Mesenchymal stem cell of adipose (primary cell): ENCODE measurements around a stretch of chr9.

GRCh38 chr9:69273113-69273597 lies 51.9 kb upstream of the ENTREP1 start:
- CAGE, long polyA plus RNA = no peak

DNA sequence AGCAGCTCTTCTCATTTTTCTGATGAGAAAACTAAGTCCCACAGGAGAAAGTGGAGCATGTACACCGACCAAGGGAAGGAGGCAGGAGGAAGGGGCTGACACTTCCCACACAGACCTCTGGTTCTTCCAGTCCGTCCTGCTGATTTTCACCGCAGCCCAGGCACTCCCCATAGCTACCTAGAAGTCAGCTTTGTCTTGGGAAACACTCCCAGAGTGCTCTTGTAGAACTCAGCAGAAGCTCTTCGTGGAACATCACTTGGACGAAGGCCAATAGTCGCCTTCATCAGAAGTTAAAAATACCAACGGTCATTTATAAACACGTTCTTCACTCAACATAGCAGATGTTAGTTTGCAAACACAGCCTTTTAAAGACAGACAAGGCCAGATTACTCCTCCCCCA lies 28.9 kb upstream of the ENTREP1 start:
- CAGE, long polyA plus RNA = no peak

GRCh38 chr9:69326305-69326729 lies 1.3 kb downstream of the ENTREP1 start:
- CAGE, long polyA plus RNA = no peak

- CAGE, long polyA plus RNA = no peak
Observed at GRCh38 chr9:69470633-69470871, 145.5 kb downstream of the ENTREP1 start.

GRCh38 chr9:69653164-69653580 lies 19.0 kb downstream of the APBA1 start:
- CAGE, long polyA plus RNA = no peak

- CAGE, long polyA plus RNA = no peak
Observed at GRCh38 chr9:69806078-69806762, 14.4 kb upstream of the CFAP95 start.

DNA sequence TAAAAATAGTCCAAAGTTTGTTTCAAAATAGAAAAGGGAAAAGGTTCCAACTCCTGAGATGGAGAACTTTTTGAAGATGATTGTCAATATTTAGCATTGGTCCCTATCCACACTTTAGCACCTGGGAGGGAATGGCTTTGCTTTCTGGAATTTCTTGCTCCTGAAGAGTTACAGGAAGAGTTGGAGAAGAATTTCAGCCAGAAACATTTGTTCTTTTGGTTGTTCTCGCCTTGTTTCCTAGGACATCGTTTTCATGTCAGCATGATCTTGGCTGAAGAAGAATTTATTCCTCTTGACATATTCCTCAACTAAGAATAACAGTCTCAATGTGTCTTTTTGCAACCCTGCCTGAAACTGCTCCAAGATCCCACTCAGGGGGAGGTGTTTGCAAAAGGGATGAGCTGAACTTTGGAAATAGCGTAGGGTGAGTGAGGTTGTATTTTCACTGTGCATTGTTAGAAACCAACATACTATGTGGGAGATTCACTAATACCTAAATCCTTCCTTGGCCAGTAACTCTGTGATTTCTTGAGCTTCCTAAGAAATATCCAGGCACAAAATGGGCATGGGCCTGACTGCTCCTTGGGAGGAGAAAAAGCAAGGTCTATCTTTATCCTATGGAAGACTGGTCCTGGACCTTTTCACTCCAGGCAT lies 26.1 kb downstream of the MAMDC2 start:
- CAGE, long polyA plus RNA = no peak

DNA sequence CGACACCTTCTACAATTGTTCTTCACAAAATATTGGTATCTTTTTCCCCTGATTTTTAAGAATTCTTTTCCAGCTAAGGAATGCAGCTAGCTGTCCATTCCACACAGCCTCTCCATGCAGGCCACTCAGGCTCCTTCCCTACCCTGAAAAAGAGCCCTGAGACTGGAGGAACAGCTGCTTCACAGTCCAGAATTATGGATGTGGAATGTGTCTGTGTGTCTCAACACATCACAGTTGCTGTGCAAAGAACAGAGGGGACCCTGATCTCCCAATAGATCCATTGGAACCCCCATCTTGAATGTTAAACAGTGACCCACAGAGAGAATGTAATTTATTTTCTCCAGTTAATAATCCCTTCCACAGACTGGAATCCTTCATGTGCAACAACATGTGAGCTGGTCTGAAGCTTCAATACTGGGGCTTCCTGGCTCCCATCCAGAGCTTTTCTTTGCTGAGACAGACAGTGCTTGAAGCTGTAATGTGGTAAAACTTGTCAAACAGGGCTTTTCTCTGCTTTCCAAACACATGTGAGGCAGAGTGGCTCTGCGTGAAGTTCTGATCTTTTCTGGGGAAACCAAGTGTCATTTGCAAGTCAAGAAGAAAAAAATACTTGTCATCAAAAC lies 53.3 kb upstream of the SMC5 start:
- CAGE, long polyA plus RNA = no peak

- CAGE, long polyA plus RNA = no peak
Observed at GRCh38 chr9:70406684-70407447, 7.6 kb downstream of the KLF9 start.

DNA sequence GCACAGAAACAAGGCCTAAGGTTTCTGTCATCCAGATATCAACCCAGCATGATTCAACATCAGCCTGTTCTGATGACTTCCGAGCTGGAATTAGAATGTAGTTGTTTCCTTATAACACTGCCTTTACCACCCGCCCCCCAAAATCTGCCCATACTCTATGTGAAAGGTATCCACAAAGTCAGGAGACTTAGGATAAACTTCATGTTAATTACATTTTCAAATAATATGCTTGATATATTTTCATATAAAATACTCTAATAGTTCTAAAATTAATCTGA lies 5.1 kb downstream of the KLF9 start:
- CAGE, long polyA plus RNA = no peak

DNA sequence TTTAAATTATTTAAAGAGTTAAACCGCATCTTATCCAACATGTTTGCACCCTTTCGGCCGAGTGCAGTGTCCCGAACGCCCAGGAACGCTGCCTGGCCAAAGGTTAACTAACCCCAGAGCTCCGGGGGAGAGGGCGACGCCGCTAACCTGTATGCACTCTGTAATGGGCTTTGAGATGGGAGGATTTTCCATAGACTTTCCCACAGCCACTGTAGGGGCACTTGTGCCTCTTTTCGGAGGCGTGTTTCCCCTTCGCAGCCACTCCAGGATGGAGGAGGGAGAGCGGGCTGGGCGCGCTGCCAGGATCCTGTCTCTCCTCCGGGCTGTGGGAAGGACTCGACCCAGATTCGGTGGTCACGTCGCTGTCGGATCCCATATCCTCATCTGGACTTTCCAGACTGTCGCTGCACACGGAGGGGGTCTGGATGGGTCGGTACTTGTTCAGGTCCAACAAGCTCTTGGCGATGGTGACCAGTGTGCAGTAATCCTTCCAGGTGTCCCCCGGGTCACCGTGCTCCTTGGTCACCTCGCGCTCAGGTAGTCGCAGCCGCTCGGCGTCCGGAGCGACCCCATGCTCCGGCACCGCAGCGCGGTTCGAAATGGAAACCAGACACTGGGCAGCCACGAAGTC lies 1.6 kb downstream of the KLF9 start:
- CAGE, long polyA plus RNA = no peak

- CAGE, long polyA plus RNA = no peak
Observed at GRCh38 chr9:70421480-70422246, 7.2 kb upstream of the KLF9 start.

DNA sequence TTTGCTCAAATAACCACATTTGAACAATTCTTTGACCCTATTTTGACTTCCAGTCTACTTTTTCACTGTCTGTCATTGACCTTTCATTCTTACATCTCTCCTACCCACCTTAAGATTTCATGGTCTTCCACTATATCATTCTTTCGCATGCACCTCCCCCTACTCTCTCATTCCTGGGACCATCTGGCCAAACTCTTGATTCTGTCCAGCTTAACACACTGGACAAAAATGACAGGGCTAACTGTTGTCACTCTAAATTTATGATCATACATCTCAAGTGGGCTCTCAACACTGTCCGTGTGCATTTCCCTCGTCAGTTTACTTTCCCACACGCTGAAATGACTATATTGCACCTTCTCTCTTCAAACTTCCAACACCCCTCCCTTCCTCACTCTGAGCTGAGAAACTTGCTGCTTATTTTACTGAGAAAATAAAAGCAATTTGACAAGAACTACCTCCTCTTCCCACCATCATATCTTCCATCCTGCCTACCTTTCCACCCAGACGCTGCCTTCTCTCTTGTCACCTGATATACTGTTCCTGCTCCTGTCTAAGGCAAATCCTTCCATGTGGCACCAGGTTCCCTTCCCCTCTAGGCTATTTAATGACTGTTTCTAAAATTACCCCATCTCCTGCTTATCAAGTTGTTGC lies 8.0 kb upstream of the KLF9 start:
- CAGE, long polyA plus RNA = no peak

- CAGE, long polyA plus RNA = no peak
Observed at GRCh38 chr9:70597455-70597907, 183.0 kb upstream of the KLF9 start.

DNA sequence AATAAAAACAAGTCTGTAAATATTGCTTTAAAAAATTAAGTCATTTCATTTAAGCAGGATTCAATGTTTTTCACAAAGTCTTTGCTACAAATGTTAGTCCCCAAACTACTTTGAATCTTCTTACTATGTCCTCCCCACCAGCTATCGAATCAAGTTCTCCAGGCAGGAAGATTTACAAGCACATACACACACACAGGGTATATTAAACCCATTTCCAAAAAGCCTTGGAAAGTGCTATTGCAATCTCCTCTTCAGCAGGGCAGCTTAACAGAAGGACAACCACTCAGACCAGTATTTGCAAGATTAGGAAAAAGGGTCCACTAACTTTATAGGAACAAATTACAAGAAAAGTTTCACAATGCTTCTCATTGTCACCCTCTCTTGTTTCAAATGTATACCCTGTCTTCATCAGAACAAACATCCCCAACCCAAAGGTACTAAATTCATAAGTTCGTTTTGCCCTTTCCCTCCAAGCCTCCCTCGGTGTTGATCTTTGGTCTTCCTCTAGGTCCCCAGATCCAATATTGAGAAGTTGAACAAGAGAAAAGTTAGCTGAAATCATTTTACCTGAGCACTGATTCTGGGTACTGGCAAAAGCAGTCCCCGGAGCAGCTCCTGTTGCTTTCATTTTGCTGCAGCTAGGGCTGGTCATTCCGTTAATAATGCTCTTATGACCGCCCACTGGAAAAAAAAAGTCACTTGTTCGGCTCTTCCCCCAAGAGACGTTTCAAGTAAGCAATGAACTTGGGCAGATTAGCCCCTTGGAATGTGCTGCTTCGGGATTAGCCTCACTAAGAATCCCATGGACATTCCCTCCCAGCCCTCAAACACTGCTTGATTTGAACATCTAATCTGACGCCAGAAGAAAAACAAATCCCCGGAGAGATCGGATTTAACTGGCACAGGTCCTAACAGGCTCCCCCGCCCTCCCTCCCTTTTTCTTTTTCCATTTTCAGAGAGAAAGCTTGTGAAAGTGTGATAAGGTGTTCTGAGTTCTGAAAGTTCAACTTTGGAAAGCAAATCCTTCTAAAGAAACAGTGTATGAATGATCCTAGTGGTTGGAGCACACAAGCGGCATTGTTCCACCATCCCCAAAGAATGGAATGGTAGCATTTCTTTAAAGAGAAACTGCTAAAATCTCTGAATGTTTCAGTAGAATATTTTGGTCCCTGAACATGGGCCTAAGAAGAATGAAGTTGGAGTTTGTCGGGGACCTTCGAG lies 252.6 kb downstream of the TRPM3 start:
- CAGE, long polyA plus RNA = no peak

GRCh38 chr9:71783080-71783656 lies 14.9 kb upstream of the CEMIP2 start:
- CAGE, long polyA plus RNA = no peak

DNA sequence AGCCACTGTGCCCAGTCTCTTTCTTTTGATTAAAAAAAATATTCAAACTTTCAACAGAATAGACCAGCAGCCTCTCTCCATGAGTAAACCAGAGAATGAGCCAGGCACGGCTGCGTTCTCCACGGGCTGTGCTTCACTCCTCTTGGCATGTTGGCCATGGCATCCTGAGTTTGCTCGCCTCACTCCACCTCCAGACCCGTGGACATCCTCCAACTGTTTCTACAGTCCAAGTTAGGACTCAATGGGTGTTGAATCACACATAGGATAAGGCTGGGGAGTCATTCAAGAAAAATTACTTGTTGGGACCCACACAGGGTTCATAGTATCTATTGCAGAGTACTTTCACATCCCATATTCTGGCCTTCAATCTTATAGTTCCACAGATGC lies 20.0 kb upstream of the GDA start:
- CAGE, long polyA plus RNA = no peak

DNA sequence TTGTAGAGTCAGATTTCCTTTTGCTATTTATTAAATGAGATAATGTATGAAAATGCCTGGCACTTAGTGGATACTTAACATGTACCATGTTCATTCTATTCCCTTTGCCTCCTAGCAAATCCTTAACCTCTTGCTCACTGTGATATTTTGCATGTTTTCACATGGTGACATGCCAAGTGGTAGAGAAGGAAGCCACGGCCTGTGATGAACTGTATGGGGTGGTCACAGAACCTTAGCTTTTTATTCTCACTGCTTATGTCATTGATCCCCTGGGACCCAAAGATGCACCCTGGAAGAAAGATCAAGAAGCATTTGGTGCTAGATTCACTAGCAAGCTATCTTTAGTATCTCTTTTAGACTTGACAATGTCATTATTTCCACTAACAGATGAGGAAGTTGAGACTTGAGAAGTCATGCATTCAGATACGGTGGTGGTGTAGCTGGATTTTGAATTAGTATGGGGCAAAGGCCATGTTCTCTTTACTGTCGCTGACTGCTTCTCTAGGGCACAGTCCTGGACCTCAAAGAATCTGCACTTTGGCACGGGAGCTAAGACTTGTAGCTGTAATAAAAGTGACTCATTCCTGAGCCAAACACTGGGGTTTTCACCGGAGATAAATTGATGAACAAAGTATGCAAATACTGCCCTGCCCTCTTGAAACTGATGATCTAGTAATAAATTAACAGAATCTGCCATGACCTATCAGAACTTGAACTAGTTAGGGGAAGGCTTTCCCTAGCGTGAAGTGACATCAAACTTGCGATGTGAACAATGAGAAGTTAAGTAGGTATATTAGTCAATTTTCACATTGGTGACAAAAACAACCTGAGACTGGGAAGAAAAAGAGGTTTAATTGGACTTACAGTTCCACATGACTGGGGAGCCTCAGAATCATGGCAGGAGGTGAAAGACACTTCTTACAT lies 5.3 kb downstream of the GDA start:
- CAGE, long polyA plus RNA = no peak

DNA sequence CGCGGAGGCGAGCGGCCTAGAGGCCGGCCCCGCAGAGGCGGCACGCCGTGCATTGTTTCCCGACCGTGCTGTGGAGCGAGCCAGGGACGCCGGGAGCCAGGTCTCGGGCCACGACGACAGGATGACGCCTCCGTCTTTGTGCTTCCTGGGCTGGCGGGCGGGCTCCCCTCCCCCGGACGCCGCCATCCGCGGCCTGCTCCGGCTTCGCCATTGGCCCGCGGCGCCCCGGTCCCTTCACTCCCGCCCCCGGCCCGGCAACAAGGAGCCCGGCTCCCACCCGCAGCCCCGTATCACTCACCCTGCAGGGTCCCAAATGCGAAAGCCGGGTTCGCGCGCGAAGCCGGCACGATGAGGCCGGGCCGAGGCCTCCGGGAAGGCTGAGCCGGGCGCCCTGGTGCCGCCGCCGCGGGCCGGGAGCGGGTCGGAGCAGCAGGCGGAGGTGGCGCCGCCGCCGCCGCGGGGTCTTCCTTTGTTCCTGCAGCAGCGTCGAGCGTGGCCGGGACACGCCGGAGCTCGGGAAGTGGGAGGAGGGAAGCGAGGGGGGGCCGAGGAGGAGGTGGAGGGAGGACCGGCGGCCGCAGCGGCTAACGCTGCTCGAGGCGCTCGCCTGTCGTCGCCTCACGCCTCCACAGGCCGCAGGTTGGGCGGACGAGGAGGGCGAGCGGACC lies 476 bp downstream of the ZFAND5 start:
- CAGE, long polyA plus RNA = no peak

DNA sequence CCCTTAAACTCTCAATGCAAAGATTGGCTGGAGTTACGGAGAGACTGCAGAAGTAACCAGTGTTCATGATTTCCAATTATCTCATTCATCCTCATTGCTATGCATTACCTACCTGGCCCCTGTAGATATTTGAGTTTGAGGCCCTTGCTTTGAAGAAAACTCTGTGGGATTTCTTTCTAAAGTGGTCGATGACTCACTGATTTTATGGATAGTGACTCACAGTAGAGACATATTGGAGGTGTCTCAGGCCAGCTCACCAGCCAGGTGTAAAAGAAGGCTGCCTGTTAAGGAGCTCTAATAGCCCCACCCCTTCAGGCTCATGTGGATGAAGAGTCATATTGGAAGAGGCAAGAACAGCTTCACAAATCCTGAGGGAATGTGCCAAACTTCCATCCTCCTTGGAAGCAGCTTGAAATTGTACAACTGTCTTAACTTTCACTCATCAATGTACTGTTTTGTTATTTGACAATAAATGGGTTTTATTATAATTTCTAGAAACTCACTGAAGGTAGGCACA lies 44.4 kb upstream of the TMC1 start:
- CAGE, long polyA plus RNA = no peak